Thyroid gland (tissue), 7 donors: ENCODE measurements around the genes GPR158, MYO3A and WAC.

GRCh38 chr10:25016808-25017816 is 700 bp downstream of the THNSL1 start:
- PRO-cap, 2 experiments = peak in 2 of 2 experiments; most common plus-strand start chr10:25016878 (in 1); most common minus-strand start chr10:25016973 (in 2)
- RAMPAGE, long total RNA, 5 experiments = start-site peak on the minus strand in 1 of 5 experiments, at chr10:25016973-25016983 at its widest, 6 reads per replicate

- PRO-cap, 2 experiments = no peak in any of the 2 experiments
- RAMPAGE, long total RNA, 5 experiments = no peak in any of the 5 experiments
These were observed 45.2 kb downstream of the THNSL1 start for GRCh38 chr10:25061529-25062005.

- PRO-cap, 2 experiments = no peak in any of the 2 experiments
- RAMPAGE, long total RNA, 5 experiments = no peak in any of the 5 experiments
These were observed 62.6 kb downstream of the THNSL1 start for GRCh38 chr10:25078955-25079550.

- PRO-cap, 2 experiments = peak in 2 of 2 experiments; most common plus-strand start chr10:25174741 (in 2)
- RAMPAGE, long total RNA, 5 experiments = no peak in any of the 5 experiments
These were observed at the start of gene GPR158 for GRCh38 chr10:25174337-25175483. Gene GPR158, plus strand, starts transcription at chr10:25175001.

DNA sequence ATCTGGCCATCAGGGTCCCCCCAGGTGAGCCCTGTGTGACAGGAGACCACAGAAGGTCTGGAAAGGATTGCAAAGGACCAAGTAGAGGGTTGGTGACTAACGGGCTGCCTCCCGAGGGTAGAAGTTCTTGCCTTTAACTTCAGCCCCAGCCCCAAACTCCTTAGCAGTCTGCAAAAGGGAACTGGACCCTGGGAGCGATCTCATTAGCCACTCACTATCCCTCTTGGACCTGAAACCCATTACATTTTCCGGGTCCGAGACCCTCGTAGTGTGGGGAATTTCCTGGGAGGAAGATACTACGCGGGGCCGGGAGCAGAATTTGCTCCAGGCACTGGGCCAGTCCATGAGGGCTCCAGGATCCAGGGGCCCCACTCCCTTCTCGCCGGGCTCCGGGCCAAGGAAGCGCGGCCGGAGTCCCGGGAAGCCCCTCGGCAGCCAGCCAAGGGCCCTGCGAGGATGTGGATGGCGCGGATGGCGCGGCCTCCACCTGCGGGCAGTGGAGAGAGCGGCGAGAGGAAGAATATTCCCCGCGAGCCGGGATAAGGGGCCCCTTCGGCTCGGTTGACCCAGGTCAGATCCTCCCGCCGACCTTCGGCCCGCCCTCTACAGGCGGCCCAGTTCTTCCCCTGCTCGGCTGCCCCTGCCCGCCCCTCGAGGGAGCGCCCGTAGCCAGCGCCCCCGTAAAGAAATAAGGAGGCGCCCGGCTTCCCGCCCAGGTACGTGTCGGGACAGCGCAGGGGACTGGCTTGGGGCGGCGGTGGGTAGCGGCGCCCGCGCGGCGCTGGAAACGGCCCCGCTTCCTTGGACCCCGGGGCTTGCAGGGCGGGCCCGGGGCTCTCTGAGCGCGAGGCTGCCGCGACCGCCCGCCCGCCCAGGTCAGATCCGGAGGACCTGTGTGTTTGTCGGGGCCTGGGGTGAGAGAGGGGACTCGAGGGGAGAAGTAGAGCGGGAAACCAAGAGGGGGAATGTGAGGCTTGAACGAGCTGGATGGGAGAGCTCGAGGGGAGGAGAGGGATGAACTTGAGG is at the start of gene MYO3A:
Gene MYO3A (plus strand): TSS at position 617 of the 1,026 bp plus-strand sequence.
- PRO-cap, 2 experiments = peak in 1 of 2 experiments; most common plus-strand start position 715 of the sequence (in 1)
- RAMPAGE, long total RNA, 5 experiments = start-site peak on the plus strand in 1 of 5 experiments, centred at positions 440 to 655 of the sequence, 5 to 6 reads per replicate

GRCh38 chr10:26574722-26575297 is 122.7 kb upstream of the PDSS1 start:
- PRO-cap, 2 experiments = no peak in any of the 2 experiments
- RAMPAGE, long total RNA, 5 experiments = no peak in any of the 5 experiments

DNA sequence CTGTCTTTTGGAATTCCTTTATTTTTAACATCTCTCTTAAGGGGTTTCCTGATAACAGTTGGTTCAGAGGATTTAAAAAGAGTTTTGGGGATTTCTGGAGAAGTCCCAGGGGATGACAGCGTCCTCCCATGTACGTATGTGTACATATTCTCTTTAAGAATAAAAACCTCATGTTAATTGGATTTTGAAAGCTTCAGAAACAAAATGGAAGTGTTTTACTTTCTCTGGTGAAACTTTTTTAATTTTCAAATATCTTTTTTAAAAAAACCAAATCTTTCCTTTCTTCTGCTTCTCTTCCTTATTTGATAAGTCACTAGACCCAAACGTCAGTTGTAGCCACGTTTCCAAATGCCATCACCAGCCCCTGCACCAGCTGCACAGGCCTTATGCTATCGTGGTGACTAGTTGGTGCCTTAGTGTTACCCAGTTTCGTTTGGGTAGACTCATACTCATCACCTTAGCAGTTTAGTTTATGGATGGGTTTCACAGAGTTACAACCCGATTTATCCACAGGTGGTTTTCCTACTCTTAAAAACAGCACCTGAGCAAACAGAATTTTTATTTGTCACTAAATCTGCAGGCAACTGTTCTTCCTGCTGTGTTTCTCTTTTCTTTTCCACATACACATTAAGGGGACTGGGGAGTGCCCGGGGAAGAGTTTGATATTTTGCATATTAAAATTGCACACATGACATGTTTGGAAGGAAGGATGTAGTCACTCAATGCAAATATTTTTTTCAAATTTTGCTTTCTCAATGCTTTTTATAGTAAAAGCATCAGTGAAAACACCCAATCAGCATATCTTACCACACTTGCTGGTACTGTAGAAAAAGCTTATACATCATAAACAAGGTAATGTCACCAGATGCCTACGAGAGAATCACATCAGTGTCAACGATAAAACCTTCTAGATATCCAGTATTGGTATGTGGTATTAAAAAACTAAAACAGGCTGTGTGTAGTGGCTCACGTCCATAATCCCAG is 41.6 kb downstream of the PDSS1 start:
- PRO-cap, 2 experiments = no peak in any of the 2 experiments
- RAMPAGE, long total RNA, 5 experiments = no peak in any of the 5 experiments

GRCh38 chr10:27060243-27060771 is 40.0 kb downstream of the ANKRD26 start:
- PRO-cap, 2 experiments = no peak in any of the 2 experiments
- RAMPAGE, long total RNA, 5 experiments = no peak in any of the 5 experiments

DNA sequence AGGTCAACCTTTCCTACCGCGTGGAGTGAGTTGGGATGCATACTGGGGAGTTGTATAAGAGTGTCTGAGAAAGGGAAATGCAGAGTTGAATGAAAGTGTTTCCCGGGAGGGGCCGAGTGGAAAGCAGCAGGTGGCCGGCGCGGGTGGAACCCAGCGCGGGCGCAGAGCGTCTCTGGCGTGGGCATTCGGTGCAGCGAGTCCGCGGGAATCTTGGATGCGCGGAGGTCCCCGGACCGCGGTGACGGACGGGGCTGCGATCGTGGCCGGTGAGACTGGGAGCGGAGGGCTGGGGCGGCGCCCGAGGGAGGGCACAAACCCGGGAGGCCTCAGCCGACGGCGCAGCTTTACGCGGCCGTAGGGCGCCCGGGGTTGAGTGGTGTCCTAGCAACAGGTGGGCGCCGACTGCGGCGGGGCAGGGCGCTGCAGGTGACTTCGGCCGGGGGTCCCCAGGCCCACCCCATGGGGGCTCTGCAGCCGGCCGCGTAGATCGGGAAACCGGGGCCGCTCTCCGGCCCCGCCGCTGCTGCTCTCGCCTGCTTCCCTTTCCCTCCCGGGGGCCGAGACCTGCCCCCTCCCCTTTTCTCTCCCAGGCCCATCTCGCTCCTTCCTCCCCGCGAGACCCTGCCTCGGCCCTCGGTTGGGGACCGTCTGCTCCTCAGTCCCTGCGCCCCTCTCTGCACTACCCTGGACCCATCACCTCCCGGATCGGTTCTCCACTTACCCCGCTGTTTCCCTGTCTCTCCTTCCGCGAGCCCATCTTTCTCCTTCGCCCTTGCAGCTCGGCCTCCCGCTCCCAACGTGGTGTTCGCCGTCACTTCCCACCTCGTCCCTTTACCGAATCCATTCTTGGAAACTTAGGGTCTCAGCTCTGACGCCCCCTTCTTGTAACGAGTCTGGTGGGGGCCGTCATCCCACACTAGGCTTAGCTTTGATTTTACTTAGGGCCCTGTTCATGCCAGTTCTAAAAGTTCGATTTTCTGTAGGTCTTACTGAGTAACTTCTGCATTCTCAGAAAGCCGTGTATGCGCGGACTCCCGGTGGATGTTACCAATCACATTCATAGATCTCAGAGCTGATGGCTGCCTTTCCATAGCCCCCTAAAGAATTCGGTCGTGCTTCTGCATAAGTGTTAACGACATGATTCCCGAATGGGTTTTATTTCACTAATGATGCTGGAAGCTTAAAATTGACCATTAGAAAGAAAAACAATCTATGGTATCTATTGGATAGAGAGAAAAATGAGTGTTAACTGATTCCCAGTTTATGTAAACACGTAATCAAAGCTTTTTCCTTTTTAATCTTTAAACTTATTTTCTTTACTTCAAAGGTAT is 18.5 kb upstream of the ACBD5 start:
- PRO-cap, 2 experiments = peak in 2 of 2 experiments; most common plus-strand start position 119 of the sequence (in 1); most common minus-strand start position 240 of the sequence (in 1)
- RAMPAGE, long total RNA, 5 experiments = start-site peak on the plus strand in 1 of 5 experiments, centred at position 68 of the sequence, 370 reads per replicate; start-site peak on the minus strand in 1 of 5 experiments, centred at position 769 of the sequence, 8 reads per replicate

GRCh38 chr10:27713904-27714409 is 31.7 kb downstream of the MKX start:
- PRO-cap, 2 experiments = peak in 2 of 2 experiments; most common plus-strand start chr10:27714098 (in 2)
- RAMPAGE, long total RNA, 5 experiments = no peak in any of the 5 experiments

DNA sequence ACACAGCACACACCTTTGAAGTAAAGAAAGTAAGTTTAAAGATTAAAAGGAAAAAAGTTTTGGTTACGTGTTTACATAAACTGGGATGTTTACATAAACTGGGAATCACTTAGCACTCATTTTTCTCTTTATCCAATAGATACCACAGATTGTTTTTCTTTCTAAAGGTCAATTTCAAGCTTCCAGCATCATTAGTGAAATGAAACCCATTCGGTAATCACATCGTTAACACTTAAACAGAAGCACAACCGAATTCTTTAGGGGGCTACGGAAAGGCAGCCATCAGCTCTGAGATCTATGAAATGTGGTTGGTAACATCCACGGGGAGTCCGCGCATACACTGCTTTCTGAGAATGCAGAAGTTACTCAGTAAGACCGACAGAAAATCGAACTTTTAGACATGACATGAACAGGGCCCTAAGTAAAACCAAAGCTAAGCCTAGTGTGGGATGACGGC is 983 bp downstream of the ODAD2 start:
- PRO-cap, 2 experiments = no peak in any of the 2 experiments
- RAMPAGE, long total RNA, 5 experiments = no peak in any of the 5 experiments

DNA sequence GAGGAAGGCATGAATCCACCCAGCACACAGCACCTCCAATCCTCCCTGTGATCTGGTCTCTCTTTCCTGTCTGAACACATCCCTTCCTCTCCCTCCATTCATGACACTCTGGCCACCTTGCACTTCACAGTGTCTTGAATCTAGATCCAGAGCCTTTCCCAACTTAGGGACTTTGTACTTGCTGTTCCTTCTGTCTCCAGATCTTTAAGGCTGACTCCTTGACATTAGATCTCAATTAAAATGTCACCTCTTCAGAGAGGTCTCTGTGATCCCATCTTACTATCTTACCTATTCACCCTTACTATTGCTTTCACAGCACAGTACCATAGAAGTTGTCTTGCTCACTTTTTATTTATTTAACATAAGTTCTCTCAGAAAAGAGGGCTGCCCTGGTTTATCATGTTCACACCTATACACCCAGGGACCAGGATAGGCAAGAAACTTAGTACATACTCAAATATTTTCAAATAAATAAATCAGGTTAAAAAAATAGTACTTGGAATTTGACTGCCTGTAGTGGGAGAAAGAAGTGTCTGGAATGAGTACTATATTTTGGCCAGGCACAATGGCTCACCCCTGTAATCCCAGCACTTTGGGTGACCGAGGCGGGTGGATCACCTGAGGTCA is 139.6 kb downstream of the MPP7 start:
- PRO-cap, 2 experiments = no peak in any of the 2 experiments
- RAMPAGE, long total RNA, 5 experiments = no peak in any of the 5 experiments

DNA sequence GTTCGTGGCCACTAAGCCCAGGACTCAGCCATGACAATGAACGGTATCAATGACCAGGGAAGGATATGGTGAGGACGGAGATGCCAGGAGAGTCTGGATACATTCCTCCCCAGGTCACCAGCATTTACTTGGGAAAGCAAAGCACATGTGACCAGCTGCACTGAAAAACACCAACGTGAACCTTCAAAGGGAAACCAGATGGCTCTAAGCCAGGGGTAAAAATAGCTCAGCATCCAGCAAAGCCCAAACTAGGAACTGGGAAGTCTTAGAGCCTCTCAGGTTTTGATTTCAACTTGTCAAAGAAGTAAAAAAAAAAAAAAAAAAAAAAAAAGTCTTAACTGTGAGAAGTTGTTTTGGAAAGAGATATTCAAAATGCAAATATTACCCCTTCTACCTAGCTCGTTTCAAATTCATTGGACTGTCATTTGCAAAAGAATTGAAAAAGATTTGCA is 24.1 kb upstream of the MPP7 start:
- PRO-cap, 2 experiments = peak in 2 of 2 experiments; most common minus-strand start position 99 of the sequence (in 2)
- RAMPAGE, long total RNA, 5 experiments = no peak in any of the 5 experiments

DNA sequence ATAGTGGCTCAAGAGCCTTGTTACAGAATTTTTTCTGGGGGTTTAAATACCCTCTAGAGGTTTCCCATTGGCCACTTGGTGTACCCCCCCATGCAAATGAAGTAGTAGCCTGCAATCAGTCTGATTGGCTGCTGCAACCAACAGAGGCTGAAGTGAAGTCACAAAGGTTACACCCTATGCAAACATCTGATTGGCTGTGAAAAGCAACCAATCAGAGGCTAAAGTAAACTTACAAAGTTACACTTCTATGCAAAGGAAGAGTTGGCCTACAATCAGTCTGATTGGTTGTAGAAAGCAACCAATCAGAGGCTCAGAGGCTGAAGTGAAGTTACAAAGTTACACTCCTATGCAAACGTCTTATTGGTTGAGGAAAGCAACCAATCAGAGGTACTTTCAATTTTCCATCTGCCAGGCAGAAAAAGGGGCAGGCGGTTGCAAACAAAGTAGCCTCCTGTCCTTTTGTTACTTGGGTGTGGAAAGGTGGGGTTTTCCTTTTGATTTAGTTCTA is 103.1 kb upstream of the WAC start:
- PRO-cap, 2 experiments = no peak in any of the 2 experiments
- RAMPAGE, long total RNA, 5 experiments = no peak in any of the 5 experiments

GRCh38 chr10:28492491-28492937 is 40.4 kb upstream of the WAC start:
- PRO-cap, 2 experiments = no peak in any of the 2 experiments
- RAMPAGE, long total RNA, 5 experiments = no peak in any of the 5 experiments

GRCh38 chr10:28532507-28533085 is 322 bp upstream of the WAC start:
- PRO-cap, 2 experiments = peak in 2 of 2 experiments; most common plus-strand start chr10:28532779 (in 2); most common minus-strand start chr10:28533026 (in 2)
- RAMPAGE, long total RNA, 5 experiments = start-site peak on the plus strand in 1 of 5 experiments, at chr10:28532733-28532842 at its widest, 329 reads per replicate

GRCh38 chr10:28533086-28533810 is at the start of gene WAC:
Gene WAC, plus strand, starts transcription at chr10:28533118.
- PRO-cap, 2 experiments = peak in 2 of 2 experiments; most common plus-strand start chr10:28533118 (in 1); most common minus-strand start chr10:28533691 (in 2)
- RAMPAGE, long total RNA, 5 experiments = start-site peak on the plus strand in 1 of 5 experiments, at chr10:28533492-28533505 at its widest, 24 reads per replicate

GRCh38 chr10:28555169-28555993 is 22.5 kb downstream of the WAC start:
- PRO-cap, 2 experiments = no peak in any of the 2 experiments
- RAMPAGE, long total RNA, 5 experiments = no peak in any of the 5 experiments

DNA sequence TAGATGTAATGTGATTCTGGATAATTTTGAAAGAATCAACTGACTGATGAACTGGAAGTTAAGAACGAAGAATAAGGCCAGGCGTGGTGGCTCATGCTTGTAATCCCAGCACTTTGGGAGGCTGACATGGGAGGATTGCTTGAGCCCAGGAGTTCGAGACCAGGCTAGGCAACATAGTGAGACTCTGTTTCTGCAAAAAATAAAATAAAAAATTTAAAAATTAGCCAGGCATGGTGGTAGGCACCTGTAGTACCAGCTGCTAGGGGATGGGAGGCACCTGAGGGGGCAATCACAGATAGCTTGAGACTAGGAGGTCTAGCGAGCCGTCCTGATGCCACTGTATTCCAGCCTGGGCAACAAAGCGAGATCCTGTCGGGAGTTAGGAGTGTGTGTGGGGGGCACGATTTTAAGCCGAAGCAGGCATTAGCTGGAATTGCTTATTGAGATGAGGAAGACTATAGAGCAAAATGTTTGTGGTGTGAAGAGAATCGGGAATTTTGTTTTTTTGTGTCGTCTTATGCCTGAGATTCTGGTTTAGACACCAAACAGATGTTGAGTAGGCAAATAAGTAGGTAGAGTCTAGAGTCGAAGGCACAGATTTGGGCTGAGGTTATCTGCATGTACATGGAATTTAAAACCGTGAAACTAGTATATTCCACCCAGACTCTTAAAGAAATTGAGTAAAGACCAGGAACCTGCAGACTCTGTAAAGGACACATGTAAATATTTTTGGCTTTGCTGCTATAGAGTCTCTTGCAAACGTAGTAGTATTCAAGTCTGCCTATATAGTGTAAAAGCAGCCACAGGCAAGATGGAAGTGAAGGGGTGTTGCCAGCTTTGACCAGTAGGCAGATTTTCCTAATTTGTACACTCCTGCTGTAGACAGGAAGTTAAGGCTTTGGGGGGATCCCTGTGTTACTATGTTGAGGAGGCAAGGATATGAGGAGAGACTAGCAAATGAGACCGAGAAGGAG is 27.4 kb downstream of the WAC start:
- PRO-cap, 2 experiments = no peak in any of the 2 experiments
- RAMPAGE, long total RNA, 5 experiments = no peak in any of the 5 experiments

GRCh38 chr10:28589374-28589856 is 56.5 kb downstream of the WAC start:
- PRO-cap, 2 experiments = no peak in any of the 2 experiments
- RAMPAGE, long total RNA, 5 experiments = no peak in any of the 5 experiments